Colic lymph node (tissue), 1 donor: ENCODE data around the gene TRIM38.

GRCh38 chr6:21109931-21110130, 483.7 kb upstream of the SOX4 start:
- PRO-cap: no peak

- PRO-cap: no peak
These were observed 407.5 kb upstream of the SOX4 start for GRCh38 chr6:21186063-21186369.

DNA sequence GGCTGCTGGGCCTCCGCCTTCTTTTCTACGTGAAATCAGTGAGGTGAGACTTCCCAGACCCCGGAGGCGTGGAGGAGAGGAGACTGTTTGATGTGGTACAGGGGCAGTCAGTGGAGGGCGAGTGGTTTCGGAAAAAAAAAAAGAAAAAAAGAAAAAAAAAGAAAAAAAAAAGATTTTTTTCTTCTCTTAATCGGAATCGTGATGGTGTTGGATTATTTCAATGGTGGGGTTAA, 3.2 kb downstream of the SOX4 start:
- PRO-cap: unidirectional peak, minus-strand start at position 89 of the sequence

GRCh38 chr6:21855730-21856777, 262.5 kb downstream of the SOX4 start:
- PRO-cap: no peak

DNA sequence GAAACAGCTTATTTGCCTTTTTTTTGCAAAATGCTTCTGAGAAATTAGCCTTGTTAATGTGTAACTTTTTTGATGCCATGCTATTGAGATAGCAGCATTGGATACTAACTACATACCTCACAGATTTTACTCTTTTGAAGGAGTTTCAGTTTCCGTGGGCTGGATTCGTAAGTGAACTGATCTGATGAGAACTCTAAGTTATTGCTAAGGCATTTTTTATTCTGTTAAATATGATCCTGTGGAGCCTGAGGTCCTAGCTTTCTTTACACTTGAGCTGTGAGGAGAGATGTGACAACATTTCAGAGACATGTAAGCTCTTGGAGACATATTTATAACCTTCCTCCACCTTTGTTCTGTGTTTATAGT, 345.5 kb downstream of the PRL start:
- PRO-cap: no peak

DNA sequence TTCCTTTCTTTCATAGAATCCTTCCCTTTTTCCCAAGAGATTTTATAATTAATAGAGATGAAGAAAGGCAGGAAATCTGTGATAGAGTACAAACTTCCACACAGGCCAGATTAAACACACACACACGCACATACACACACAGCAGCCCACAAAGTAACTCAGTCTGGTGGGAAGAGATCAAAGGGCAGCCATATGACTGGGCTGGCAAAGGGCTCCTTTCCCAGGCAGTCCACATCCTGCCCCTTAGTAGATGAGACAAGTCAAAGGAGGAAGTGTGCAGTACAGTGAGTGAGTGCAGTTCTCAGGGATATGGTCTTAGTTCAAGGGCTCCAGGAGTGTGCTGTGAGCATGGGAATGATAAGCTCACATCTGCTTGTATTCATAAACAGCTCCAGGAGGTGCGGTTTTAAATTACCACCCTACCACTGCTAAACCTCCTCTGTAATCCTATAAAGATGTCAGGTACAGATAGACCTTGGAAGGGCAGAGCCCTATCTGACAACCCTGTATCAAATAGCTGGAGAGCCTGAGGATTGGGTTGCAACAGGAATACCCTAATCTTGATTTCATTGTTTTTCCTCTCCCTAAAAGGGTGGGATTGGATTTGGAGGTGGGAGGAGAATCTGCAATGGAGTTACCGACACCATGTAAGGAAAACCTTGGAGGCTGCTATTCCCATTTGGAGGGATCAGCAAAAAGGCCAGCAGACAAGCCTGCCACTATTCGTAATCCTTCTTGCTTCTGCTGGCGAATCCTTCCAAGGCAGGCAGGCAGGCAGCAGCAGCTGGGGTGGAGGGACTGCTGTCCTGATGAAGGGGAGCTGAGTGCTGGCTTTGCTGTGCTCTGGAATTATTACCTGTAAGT, 342.9 kb downstream of the PRL start:
- PRO-cap: no peak

DNA sequence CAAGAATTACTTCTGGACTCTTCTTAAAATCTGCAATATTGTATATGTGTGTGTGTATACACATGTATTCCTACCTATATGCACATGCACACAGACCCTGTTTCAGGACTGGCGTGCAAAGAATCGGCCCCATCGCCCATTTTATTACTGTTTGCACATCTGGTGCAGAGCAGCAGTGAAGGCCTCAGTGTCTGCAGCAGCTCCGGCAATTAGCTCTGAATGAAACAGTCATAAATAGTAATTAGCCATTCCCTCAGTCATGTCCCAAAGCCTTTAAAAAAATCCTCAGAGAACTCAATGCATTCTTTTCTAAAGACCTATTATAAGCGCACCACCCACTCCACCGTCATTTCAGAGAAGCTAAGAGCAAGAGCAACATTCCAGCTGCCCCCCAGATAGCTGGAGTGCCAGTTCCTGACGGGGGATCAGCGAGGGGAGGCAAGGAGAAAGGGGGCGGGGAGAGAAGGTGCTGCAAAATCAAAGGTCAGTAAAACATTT, 469.8 kb upstream of the NRSN1 start:
- PRO-cap: no peak

DNA sequence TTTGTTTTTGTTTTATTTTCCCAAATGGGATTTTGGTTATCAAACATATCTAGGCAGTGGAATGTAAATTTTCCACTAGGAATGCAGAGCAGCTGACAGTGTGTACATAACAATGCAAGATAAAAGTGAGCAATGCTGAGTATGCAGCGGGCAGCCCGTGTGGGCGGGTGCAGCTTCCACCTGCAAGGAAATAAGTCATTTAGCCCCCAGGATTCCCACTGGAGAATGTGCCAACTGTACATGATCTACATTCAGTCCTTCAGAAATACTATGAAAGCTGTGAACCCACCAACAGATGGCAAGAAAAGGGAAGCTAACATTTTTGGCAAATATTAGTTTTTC, 44.4 kb downstream of the DCDC2 start:
- PRO-cap: no peak

- PRO-cap: unidirectional peak, minus-strand start at chr6:24495618
These were observed 633 bp downstream of the ALDH5A1 start for GRCh38 chr6:24495191-24496012.

- PRO-cap: no peak
These were observed 27.9 kb downstream of the ALDH5A1 start for GRCh38 chr6:24522515-24523165.

- PRO-cap: no peak
These were observed 33.1 kb downstream of the ALDH5A1 start for GRCh38 chr6:24527721-24528496.

- PRO-cap: no peak
These were observed 61.6 kb downstream of the KIAA0319 start for GRCh38 chr6:24584421-24584800.

DNA sequence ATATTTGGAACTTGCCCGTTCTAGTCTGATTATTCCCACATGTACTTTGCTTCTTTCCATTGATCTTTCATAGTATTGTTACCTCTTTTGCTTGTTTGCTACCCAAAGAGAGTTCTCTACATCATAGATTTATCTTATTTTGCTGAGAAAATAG, 303 bp upstream of the ARMH2 start:
- PRO-cap: no peak

DNA sequence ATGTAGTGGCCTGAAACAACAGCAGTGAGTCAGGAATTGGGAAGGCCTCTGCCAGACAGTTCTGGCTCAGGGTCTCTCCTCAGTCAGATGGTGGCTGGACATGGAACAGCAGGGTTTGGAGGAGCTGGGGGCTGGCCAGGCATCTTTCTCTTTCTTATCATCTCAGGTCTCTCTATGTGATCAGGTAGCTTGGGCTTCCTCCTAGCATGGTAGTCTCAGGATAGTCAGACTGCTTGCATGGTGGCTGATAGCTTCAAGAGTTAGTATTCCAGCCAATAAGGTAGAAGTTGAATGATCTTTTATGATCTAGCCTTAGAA, 32.8 kb downstream of the RIPOR2 start:
- PRO-cap: no peak

GRCh38 chr6:24910560-24911490, 24.9 kb downstream of the RIPOR2 start:
- PRO-cap: bidirectional peak, plus-strand start at chr6:24910816, minus-strand start at chr6:24910588

DNA sequence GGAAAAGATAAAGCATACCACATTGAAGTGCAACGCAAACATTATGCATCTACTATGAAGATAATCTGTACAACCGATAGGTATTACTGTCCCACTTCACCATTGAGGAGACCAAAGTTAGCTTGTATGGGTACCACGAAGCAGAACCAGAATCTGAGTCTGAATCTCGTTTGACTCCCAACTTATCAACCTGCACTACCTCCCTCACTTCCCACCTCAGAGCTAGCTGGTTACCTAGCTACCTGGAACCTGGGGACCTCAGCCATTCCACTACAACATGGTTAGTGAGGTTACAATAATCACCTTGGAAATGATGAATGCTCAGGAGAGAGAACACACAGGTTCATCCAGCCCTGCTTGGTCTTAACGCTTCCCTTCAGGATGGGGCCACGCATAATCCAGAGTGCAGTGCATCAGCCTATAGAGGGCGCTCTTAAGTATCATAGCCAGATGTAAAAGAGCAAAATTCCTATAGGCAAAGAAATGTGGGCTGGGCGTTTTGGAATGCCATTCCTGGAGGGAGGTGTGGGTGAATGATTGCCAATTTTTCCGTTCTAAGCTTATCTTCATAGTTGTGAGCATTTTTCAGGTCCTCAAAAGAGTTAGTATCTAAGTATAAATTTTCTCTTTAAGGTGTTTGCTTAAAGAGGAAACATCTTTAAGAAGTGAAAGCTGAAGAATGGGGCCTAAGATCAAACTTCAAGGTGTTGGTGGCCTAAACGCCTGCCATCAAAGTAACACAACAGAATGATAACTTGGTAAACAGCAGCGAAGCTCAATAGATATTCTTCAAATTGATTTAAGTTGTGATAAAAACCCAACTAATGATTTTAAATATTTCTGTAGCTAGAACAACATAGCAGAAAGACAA, 1.9 kb downstream of the RIPOR2 start:
- PRO-cap: bidirectional peak, plus-strand start at position 309 of the sequence, minus-strand start at position 155 of the sequence; bidirectional peak, plus-strand start at position 695 of the sequence, minus-strand start at position 410 of the sequence

DNA sequence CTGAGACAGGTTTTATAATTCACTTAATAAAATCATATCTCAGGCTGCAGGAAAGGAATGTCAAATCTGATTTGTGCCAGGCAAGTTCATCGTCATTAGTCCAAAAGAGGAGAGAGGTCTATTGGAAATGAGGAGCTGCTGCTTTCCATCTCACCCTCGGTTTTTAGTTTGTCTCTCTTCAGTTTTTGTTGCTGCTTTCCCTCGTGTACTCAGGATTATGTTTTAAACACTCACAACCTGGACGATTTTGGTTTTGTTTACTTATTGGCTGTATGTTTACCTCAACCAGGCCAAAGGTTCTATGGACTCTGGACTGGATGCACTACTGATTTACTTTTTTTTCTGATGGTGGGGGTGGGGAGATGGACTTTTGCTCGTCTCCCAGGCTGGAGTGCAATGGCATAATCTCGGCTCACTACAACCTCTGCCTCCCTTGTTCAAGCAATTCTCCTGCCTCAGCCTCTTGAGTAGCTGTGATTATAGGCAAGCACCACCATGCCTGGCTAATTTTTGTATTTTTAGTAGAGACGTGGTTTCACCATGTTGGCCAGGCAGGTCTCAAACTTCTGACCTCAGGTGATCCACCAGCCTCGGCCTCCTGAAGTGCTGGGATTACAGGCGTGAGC, 148.0 kb upstream of the RIPOR2 start:
- PRO-cap: no peak

- PRO-cap: no peak
These were observed 169.5 kb upstream of the RIPOR2 start for GRCh38 chr6:25105188-25105754.

- PRO-cap: no peak
These were observed 162.3 kb downstream of the CARMIL1 start for GRCh38 chr6:25441403-25442043.

- PRO-cap: unidirectional peak, minus-strand start at chr6:25962362; bidirectional peak, plus-strand start at chr6:25962802, minus-strand start at chr6:25962588
These were observed at the start of gene TRIM38 for GRCh38 chr6:25961903-25962944. TRIM38 (plus strand) TSS chr6:25962802.